Glomerular endothelial cell (primary cell): ENCODE measurements around the gene CAV2.

DNA sequence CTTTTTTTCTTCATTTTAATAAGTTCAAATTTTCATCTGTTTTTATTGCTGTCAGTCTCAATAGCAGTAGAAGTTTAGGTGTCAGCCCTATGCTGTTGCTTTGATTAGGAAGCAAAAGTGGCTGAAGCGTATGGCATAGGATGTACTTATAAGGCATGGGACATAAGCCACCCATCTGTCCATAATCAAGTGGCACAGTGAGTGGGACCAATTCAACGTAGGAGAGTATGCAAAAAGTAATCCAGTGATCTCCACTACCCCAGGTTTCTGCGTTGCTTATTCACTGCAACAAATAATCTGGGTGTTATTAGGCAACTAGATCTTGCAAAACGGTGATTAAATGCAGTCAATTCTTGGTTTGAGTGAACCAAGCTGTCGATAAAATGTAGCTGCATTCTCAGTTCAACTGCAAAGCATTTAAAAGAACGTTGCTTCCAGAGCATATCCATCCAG lies 4.9 kb downstream of the LSMEM1 start:
- RAMPAGE, long total RNA = no peak

DNA sequence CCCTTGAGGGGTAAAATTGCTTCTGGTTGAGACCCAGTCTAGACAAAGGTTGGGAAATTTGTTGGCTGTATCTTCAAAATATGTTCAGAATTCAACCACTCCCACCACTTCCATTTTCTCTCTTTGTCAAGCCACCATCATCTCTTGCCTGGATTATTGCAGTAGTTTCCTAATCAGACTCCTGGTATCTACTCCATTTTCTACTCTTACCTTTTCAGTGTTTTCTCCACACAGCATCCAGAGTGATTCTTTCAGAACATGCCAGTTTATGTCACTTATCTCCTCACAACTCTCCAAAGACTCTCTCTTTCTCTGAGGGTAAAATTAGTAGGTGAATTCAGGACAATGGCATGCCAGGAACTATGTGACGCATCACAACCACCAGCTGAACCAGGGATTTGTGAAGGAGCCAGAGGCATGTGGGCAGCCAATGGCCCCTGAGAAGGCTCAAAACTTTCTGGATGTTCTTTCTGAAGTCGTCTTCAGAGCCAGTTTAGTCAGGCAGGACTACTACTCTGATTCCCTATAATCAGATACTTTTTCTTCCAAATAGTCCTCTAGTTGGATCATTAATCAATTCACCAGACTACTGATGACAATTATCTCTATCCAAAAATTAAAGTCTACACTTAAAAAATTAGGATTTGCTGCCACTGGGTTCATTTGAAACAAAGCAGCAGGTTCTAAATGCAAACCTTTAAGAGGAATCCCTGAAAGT lies 55.8 kb upstream of the BMT2 start:
- RAMPAGE, long total RNA = no peak

DNA sequence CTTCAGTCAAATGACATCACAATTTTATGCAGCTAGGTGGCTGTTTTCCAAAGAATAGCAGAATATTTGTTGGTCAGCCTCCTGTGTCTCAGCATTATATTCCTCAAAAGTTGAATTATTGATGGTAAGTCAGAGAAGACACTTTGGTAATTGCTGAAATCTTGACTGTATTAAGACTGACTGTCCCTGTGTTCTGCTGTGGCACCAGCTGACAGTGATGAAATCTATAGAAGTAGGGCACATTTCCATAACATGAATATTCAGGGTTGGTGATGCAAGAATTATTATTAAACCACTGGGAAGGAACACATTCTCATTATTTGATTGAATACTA lies 24.4 kb upstream of the SMIM30 start:
- RAMPAGE, long total RNA = no peak

DNA sequence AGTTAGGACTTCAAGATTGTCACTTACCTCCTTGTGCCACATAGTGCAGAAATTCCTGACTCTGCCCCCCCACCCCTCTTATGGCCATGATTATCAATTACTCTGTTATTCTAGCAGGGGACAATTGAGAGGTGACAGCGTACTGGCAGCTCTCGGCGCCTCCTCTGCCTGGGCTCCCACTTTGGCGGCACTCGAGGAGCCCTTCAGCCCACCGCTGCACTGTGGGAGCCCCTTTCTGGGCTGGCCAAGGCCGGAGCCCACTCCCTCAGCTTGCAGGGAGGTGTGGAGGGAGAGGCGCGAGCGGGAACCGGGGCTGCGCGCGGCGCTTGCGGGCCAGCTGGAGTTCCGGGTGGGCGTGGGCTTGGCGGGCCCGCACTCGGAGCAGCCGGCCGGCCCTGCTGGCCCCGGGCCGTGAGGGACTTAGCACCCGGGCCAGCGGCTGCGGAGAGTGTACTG lies 325.7 kb downstream of the PPP1R3A start:
- RAMPAGE, long total RNA = no peak

DNA sequence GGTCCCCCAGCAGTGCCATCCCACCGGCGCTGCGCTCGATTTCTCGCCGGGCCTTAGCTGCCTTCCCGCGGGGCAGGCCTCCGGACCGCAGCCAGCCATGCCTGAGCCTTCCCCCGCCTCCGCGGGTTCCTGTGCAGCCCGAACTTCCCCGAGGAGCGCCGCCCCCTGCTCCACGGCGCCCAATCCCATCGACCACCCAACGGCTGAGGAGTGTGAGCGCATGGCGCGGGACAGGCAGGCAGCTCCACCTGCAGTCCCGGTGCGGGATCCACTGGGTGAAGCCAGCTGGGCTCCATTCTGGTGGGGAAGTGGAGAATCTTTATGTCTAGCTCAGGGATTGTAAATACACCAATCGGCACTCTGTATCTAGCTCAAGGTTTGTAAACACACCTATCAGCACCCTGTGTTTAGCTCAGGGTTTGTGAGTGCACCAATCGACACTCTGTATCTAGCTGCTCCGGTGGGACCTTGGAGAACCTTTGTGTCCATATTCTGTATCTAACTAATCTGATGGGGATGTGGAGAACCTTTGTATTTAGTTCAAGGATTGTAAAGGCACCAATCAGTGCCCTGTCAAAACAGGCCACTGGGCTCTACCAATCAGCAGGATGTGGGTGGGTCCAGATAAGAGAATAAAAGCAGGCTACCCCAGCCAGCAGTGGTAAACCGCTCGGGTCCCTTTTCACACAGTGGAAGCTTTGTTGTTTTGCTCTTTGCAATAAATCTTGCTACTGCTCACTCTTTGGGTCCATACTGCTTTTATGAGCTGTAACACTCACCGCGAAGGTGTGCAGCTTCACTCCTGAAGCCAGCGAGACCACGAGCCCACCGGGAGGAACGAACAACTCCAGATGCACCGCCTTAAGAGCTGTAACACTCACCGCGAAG lies 325.1 kb downstream of the PPP1R3A start:
- RAMPAGE, long total RNA = no peak

DNA sequence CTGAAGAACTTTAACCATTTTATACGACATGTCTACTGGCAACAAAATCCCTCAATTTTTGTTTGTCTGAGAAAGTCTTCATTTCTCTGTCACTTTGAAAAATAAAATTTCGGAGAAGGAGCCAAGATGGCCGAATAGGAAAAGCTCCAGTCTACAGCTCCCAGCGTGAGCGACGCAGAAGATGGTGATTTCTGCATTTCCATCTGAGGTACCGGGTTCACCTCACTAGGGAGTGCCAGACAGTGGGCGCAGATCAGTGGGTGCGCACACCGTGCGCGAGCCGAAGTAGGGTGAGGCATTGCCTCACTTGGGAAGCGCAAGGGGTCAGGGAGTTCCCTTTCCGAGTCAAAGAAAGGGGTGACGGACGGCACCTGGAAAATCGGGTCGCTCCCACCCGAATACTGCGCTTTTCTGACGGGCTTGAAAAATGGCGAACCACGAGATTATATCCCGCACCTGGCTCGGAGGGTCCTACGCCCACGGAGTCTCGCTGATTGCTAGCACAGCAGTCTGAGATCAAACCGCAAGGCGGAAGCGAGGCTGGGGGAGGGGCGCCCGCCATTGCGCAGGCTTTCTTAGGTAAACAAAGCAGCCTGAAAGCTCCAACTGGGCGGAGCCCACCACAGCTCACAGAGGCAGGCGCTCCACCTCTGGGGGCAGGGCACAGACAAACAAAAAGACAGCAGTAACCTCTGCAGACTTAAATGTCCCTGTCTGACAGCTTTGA lies 175.9 kb downstream of the PPP1R3A start:
- RAMPAGE, long total RNA = no peak

DNA sequence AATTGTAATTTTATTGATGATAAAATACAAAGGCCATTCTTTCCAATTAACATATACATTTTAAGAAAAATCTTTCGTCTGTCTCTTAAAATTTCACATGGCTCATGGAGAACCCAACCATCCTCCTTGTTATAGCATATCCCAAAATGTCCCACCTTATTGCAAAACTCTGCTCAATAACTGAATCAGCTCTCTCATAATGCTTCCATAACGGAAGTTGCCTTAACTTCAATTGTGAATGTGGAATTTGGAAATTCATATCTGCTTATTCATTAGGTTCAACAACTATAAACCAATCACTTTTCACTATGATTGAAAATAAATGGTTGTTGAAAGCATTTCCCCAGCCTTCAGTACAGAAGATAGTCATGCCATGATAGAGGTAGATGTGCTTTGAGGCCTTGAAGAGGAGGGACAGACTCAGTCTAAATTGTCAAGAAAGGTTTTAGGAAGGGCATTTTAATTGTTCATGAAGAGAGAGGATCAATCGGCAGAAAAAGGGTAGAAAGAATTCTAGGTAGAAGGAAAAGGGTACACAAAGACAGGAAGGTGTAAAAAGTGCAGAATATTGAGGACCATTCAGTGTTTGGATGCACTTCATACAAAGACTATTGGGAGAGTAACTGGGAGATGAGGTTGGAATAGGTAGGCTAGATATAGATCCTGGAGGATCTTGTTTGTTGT lies 20.4 kb downstream of the FOXP2 start:
- RAMPAGE, long total RNA = no peak

DNA sequence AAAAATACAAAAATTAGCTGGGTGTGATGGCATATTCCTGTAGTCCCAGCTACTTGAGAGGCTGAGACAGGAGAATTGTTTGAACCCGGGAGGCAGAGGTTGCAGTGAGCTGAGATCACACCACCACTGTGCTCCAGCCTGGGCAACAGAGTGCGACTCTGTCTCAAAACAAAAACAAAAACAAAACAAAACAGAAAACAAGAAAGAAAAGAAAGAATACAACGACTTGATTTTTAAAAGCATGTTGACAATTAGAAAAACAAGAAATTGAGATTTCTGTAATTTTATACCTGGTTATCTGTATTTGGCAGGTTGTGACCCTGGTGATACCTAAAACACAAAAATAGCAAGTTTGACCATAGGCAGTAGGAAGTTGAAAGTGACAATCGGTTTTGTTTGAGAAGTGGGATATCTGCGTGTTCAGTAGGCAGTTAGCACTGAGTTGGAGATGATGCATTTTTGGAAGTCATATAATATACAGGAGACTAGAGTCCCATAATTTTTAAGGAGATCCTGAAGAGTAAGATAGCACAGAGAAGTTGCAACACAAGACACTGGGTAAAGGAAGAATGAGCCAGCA lies 165.9 kb downstream of the FOXP2 start:
- RAMPAGE, long total RNA = no peak

DNA sequence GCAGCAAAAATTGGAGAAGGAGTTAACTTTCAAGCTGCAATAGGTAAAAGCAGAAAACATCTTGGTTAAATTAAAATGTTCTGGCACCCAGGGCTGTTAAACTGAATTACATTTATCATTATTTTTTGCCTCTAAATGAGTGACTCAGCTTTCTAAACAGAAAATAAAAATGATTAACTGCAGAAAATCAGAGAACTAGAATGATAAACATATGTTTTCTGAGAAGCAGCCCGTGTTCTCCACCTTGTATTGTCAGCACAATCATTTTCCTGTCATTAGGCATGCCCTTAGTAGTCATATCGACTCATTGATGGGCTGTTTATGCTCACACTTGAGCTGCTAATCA lies 2.1 kb downstream of the MDFIC start:
- RAMPAGE, long total RNA = no peak

- RAMPAGE, long total RNA = no peak
These were observed 50.7 kb upstream of the TES start for GRCh38 chr7:116159640-116160052.

DNA sequence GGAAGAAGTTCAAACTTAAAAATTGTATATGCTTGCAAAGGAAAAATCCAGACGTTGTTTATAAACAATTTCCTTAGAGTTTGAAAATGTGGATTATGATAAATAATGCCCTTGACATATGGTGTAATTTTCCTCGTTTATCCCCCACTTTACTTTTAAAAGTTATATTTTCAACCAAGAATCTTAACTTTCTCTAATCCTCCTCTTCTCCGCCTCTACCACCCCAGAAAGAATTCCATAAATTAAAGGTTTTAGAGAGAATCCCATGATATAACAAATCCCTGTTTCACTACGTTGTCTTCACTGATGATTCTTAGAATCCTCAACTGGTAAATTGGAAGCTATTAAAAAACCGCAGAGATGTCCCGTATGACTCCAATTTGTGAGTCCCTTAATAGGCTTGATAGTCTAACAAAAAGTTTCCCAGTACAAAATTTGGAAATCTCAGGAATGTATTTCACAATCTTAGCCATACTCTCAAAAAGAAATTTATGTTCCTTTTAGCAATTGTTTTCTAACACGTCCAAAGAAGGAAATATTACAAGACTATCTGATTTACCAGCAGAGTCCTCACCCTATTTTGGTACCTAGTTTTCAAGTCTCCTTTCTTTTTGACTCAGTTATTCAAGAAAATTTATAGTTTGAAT lies 2.4 kb downstream of the TES start:
- RAMPAGE, long total RNA = no peak

GRCh38 chr7:116315192-116315829 lies 105.0 kb downstream of the TES start:
- RAMPAGE, long total RNA = no peak

GRCh38 chr7:116317110-116317859 lies 106.9 kb downstream of the TES start:
- RAMPAGE, long total RNA = no peak

GRCh38 chr7:116499064-116499836 lies at the start of gene CAV2:
Gene CAV2, plus strand, starts transcription at chr7:116499738.
- RAMPAGE, long total RNA = start-site peak on the minus strand at chr7:116499437-116499908, 8 and 10 reads in 2 replicates; start-site peak on the plus strand at chr7:116499693-116499790, 4,977 and 2,343 reads in 2 replicates

DNA sequence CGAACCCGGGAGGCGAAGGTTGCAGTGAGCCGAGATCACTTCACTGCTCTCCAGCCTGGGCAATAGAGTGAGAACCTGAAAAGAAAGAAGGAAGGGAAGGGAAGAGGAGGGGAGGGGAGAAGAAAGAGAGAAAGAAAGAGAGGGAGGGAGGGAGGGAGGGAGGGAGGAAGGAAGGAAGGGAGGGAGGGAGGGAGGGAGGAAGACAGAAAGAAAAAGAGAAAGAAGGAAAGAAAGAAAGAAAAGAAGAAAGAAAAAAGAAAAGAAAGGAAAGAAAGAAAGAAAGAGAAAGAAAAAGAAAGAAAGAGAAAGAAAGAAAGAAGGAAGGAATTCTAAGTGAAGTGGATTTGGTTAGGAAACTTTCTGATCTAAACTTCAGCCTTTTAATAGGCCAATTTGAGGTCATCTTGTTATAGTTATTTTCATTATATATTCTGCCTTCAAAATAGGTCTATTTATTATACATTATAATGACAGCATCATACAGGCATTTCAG lies 4.3 kb downstream of the CAV2 start:
- RAMPAGE, long total RNA = no peak

- RAMPAGE, long total RNA = no peak
These were observed 1.4 kb downstream of the CAV1 start for GRCh38 chr7:116525804-116526971.

DNA sequence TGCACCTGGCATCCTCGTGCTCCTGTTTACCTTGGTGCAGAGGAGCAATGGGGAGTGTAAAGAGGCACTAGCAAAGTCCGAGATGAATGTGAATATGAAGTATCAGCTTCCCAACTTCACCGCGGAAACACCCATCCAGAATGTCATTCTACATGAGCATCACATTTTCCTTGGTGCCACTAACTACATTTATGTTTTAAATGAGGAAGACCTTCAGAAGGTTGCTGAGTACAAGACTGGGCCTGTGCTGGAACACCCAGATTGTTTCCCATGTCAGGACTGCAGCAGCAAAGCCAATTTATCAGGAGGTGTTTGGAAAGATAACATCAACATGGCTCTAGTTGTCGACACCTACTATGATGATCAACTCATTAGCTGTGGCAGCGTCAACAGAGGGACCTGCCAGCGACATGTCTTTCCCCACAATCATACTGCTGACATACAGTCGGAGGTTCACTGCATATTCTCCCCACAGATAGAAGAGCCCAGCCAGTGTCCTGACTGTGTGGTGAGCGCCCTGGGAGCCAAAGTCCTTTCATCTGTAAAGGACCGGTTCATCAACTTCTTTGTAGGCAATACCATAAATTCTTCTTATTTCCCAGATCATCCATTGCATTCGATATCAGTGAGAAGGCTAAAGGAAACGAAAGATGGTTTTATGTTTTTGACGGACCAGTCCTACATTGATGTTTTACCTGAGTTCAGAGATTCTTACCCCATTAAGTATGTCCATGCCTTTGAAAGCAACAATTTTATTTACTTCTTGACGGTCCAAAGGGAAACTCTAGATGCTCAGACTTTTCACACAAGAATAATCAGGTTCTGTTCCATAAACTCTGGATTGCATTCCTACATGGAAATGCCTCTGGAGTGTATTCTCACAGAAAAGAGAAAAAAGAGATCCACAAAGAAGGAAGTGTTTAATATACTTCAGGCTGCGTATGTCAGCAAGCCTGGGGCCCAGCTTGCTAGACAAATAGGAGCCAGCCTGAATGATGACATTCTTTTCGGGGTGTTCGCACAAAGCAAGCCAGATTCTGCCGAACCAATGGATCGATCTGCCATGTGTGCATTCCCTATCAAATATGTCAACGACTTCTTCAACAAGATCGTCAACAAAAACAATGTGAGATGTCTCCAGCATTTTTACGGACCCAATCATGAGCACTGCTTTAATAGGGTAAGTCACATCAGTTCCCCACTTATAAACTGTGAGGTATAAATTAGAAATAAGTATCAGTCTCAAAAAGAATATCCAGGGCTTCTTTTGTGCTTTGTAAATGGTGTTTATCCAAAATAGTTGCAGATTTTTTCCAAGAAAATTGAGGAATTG lies 27.6 kb downstream of the MET start:
- RAMPAGE, long total RNA = no peak

DNA sequence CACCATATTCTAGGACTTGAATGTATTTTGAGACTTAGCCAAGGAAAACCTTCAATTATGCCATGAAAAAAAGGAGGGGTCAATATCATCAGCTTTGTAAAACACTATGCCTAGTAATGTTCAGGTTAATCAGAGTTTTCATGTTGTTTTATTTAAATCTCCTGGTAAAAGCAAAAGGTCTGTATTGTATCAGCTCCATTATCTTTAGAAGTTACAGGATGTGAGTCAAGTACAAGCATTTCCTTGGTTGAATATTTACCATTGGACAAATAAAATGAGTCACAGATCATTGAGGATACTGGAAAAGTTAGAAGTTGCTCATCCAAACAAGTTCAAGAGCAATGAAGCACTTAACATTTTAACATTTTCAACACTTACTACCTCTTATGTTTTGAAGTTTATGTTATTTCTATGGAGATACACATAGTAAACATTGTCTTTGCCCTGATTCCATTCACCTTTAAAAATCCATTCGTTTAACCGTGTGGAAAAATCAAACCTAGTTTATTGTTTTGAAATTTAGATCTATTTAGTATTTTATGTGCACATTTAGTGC lies 89.9 kb upstream of the CAPZA2 start:
- RAMPAGE, long total RNA = no peak

GRCh38 chr7:116862699-116863658 lies 592 bp downstream of the CAPZA2 start:
- RAMPAGE, long total RNA = no peak

DNA sequence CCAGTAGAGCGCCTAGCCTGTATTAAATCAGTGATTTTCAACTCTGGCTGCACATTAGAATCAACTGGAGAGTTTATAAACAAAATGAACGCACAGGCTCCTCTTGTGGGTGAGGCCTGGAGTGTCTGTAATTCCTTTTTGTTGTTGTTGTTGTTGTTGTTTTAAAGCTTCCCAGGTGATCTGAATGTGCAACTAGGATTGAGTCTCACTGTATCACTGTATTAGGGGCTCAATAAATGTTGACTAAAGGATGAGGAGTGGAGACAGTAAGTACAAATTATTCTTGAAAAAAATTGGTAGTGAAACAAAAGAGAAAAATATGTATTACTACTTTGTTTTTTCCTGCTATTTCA lies 9.4 kb downstream of the CAPZA2 start:
- RAMPAGE, long total RNA = no peak